AG08470 (cell line): Measurements from ENCODE around the gene RHAG.

GRCh38 chr6:47413816-47414414, 63.7 kb upstream of the CD2AP start:
- RRBS: no CpG with 5 or more reads among the region's 3 CpGs

GRCh38 chr6:47663854-47664211, 34.5 kb upstream of the ADGRF4 start:
- RRBS: no CpG with 5 or more reads among the region's 8 CpGs

DNA sequence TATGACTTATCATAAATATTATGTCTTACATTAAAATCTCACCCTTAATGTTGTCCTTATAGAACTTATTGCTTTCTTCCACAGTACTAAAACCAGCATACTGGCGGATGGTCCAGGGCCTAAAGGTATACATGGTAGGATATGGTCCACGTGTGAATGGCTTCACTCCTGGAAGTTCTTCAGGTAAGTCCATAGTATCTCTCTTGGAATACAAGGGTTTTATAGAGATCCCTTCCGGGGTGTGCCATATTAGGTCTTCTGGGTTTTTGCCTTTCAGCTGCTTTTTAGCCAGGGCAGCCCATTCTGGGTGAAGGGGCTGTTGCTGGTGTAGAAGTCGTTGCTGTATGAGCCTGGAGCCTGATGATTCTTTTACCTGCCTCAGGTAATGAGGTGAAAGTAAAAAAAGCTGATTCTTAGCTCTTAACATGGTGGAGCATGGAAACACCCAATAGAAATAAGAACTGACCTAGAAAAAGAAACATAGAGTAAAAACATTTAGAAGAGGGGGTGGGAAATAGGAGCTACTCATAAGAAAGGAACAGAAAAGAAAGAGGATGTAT, 3.9 kb downstream of the MMUT start:
- RRBS: no CpG with 5 or more reads among the region's 4 CpGs

DNA sequence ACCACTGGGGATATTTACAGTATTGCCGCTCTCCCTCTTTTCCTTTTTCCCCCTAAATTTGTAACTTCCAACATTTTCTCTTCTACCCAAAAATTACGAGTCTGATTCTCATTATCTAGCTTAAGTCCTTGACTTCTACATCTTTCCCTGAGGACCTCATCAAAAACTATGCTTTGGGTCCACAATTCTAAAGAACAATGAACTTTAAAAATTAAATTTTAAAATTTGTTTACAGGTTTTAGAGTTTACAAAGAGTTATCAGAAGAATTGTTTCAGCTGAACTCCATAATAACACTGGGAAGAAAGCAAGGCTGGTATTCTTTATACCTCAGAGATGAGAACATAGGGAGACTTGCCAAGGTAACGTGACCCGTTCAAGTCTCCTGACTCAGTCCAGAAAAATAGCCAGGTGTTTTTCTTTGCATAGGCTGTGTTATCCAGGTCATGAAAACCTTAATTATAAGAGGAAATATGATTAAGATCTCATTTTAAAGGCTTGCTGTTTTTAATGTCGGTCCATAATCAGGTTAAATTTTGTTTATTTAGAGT, 8.6 kb upstream of the C6orf141 start:
- RRBS: no CpG with 5 or more reads among the region's 5 CpGs

DNA sequence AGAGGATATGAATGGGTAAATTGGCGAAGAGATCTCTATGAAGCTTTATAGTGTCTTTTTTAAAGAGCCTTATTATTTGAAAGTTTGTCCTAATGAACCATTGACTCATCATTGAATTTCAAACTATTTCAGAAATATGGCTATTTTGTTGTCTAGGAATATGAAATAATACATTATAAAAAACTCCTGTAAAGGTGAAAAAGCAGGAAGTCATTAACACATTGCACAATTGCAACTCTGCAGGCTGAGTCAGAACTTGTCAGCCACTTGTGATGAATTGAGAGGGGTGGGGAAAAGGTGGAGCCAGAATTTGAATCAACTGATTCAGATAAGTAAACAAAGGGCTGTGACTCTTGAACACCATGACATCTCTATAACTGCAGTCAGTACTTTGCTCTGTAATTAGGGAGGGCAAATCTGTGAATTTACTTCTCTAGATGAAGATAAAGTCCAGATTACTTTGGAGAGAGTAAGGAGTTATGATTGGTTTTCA, 5.9 kb downstream of the C6orf141 start:
- RRBS: no CpG with 5 or more reads among the region's 1 CpG

GRCh38 chr6:49636660-49637098, at the start of gene RHAG:
RHAG (minus strand) TSS chr6:49636839.
- RRBS: no CpG with 5 or more reads among the region's 3 CpGs

GRCh38 chr6:49728622-49729184, 15.4 kb upstream of the CRISP2 start:
- RRBS: no CpG with 5 or more reads among the region's 7 CpGs

DNA sequence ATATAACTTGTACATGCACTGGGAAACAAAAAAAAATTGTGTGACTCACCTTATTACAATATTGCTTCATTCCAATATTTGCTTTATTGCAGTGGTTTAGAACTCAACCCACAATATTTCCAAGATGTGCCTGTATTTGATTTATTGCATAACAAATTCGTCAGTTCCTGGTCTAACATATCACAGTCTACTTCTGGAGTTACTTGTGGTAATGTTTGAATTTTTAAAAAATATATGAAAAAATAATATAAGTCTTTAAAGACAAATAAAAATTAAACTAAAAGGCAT, 42.0 kb upstream of the DEFB112 start:
- RRBS: no CpG with 5 or more reads among the region's 1 CpG

DNA sequence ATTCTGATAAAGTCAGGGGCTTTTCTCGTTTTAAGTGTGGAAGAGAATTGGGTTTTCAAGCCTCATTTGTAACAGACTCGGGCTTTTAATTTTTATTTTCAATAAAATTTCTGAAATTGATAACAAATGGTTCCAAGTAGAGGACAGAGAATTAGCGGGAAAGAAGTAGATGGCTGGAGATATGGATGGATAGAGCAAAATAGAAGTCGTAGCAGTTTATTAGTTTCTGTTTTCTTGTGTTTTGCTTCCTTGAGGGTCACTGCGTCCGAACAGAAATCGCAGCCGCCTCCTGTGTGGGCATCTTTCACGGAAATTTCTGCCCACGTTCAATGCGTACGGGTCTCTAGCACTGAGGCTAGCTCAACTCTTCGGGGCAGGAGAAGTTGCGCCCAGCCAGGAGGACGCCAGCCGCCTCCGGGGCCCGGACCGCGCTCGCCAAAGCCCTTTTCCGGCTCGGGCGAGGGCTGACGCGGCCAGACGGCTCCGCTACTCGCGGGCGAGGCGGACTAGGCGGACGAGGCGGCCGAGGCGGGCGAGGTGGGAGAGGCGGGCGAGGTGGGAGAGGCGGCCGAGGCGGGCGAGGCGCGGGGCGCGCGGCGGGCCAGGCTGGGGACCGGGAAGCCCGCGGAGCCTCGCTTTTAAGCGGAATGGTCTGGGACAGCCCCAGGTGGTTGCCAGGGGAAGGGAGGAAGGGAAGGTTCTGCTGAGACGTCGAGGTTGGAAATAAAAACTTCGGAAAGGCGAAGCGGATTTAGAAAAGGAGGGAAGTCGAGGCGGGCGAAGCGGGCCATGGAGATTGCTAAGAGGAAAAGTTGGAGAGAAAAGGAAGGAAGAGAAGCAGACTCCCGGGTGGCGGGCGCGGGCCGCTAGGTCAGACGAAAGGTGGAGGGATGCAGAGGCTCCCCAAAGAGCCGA, 898 bp downstream of the TFAP2B start:
- RRBS: 8% methylated on average over 7 of the region's 71 CpGs

GRCh38 chr6:50843824-50844398, 25.2 kb downstream of the TFAP2B start:
- RRBS: 3% methylated on average over 6 of the region's 22 CpGs

GRCh38 chr6:51025584-51025999, 206.9 kb downstream of the TFAP2B start:
- RRBS: no CpG with 5 or more reads among the region's 6 CpGs

GRCh38 chr6:51121634-51122123, 303.0 kb downstream of the TFAP2B start:
- RRBS: no CpG with 5 or more reads among the region's 16 CpGs

GRCh38 chr6:52078099-52078718, 9.2 kb downstream of the PKHD1 start:
- RRBS: no CpG with 5 or more reads among the region's 11 CpGs

- RRBS: no CpG with 5 or more reads among the region's 3 CpGs
Measured at GRCh38 chr6:52185448-52185843, 729 bp upstream of the IL17A start.

DNA sequence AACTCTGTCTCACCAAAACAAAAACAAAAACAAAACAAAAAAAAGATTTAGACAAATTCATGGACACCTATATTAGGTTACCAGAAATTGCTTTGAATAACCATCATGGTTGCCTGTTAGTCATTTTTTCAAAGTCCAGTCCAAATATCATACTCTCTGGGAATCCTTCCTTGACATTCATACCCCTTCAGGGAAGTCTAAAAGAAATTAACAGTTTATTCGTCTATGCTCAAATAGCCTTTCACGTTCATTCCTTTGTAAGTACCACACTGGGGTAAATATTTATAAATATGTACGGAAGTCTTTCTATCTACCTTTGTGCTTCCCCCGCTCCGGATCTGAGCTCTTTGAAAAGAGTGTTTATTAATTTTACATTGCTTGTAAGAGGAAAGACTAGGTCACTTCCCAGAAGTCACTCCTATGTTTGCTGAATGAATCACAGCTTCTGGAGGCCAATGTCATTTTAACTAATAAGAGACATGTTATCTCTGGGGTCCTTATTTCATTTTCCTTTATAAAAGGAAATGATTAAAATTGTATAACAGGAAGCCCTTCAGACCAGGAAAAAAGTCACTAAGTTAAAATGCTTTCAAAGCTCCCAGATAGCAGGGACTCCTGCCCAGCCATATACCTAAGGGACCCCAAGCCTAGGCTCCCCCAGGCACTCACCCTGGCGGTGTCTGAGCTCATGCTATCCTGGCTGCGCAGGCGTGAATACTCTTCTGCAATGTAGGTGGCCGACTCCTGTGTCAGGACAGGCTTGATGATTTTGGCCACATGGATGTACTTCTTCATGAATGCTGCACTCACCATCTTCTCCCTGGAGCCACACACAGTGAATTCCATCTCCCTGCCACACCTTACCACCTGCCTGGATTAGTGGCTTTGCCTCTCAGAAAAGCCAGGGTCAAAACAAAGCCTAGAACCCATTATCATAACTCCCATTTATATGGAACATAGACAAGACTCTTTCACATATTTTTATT, 12.6 kb downstream of the MCM3 start:
- RRBS: no CpG with 5 or more reads among the region's 9 CpGs

- RRBS: no CpG with 5 or more reads among the region's 5 CpGs
Measured at GRCh38 chr6:52305729-52306468, 21.4 kb upstream of the MCM3 start.

DNA sequence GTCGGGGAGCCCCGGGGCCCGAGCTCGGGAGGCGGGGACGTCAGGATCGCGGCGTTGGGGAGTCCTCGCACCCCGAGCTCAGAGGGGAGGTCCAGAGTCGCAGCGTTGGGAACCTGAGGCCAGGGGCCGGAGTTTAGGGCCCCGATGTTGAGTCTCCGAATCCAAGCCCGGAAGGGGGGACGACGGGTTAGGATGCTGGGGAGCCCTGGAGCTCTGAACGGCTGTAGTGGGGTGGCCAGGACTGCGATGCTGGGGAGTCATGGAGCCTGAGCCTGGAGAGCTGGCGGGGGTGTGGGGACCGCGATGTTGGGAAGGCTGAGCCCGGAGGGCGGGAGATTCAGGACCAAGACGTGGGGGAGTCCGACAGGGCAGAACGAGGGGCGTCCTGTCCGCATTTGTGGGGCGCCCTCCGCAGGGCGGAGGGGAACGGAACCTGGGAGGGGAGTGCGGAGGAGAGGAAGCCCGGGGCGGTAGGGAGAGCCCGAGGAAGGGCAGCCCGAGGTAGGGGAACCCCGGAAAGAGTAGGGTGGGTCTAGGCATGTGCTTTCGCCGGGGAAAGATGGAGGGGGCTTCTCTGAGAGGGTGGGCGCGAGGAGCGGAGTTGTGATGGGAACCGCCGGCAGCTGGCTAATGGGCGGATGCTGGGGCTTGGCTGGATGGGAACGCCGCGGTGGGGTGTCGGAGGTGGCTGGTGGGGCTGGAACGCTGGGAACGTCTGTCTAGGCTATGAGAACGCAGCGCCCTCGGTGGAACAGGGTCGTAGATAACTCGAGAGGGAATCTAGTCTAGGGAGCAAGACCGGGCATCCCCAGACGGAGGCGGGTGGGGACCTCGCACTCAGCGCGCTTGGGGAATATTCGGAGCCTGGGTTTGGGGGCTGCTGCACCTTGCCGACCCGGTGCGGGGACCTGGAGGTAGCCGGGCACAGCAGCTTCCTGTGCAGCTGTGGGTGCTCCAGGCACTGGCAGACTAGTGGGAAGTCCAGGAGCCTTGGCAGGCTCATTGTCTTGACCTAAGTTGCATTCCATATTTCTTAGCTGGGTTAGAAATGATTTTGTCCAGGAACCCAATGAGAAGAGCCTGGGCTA, 699 bp downstream of the PAQR8 start:
- RRBS: 4% methylated on average over 26 of the region's 71 CpGs

GRCh38 chr6:52498401-52499598, 78.1 kb downstream of the TRAM2 start:
- RRBS: no CpG with 5 or more reads among the region's 16 CpGs